SK-MEL-5 (cell line): ENCODE measurements around a stretch of chr18.

DNA sequence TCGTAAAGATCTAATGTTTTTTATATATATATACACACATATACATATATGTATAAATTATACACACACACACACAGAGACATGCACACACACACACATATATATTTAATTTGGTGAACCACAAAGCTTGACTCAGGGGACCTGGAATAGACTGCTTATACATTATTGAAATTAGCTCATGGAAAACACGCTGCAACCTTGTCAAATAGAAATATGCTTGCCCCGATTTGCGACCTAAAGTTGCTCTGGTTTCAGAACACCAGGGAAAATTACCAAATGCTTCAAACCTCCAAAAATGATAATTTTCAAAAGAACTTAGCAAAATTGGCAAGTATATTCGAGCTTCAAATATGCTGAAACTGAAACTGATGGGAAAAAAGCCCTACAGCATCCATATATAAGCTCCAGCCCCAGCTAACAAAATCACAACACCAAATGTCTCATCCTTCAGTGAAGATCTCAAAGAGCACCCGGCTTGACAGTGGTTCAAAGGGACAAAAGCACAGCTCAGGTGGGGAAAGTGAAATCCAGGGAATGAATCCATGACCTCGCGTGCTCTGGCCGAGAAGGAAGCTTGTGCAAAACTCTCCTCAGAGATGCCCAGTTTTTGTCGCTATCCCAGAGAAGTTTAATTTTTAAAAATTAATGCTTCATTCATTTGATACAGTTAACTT lies 370.7 kb downstream of the SOCS6 start:
RAMPAGE:
- cytosol, long total RNA, result no peak
- long total RNA, result no peak
- nucleus, long total RNA, result no peak

RAMPAGE:
- cytosol, long total RNA, result no peak
- long total RNA, result no peak
- nucleus, long total RNA, result no peak
Observed at GRCh38 chr18:73003312-73003772, 135.6 kb upstream of the NETO1 start.

DNA sequence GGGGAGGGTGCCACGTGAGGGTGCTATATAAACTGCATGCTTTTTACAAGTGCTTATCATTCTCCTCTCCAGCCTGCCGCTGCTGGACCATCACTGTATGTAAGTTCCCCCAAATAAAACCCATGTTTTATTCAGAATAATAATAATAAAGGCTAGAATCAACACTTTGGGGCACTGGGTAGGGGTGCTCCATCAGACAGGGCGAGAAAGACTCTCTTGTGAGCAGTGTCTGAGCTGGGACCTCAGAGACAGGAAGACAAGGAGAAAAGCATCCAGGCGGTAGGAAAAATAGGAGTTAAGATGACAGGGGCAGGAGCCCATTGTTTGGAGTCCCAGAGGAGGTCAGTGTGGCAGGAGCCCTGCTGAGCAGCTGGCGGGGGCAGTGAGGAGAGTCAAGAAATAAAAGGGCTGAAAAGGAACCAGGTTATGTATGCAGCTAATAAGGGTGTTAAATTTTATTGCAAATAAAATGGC lies 457.5 kb downstream of the FBXO15 start:
RAMPAGE:
- cytosol, long total RNA, result no peak
- long total RNA, result no peak
- nucleus, long total RNA, result no peak

RAMPAGE:
- cytosol, long total RNA, result no peak
- long total RNA, result no peak
- nucleus, long total RNA, result no peak
Observed at GRCh38 chr18:74197556-74198569, 49.5 kb downstream of the TIMM21 start.

DNA sequence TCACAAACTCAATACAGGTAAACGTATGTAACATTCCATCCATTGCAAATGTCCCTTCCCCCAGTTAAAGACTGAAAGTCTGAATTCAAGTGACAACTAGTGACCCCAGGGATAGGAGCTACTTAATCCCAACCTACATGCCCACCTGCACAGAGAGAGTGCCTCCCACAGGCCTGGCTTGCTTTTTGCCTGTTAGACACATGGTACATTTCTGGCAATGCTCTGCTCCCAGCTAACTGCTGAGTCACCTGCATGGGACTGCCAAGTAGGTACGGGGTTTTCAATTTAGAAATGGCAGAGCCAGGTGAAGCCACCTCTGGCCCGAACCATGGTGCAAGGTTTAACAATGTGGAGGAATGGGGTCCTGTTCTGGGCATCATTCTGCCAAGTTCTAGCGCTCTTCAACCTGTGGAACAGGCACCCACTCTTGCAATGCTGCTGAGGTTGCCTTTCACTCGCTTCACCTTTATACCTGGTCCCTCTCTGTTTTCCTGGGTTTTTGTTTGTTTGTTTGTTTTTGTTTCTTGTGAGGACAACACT lies 60.4 kb downstream of the CYB5A start:
RAMPAGE:
- cytosol, long total RNA, result no peak
- long total RNA, result no peak
- nucleus, long total RNA, result no peak

DNA sequence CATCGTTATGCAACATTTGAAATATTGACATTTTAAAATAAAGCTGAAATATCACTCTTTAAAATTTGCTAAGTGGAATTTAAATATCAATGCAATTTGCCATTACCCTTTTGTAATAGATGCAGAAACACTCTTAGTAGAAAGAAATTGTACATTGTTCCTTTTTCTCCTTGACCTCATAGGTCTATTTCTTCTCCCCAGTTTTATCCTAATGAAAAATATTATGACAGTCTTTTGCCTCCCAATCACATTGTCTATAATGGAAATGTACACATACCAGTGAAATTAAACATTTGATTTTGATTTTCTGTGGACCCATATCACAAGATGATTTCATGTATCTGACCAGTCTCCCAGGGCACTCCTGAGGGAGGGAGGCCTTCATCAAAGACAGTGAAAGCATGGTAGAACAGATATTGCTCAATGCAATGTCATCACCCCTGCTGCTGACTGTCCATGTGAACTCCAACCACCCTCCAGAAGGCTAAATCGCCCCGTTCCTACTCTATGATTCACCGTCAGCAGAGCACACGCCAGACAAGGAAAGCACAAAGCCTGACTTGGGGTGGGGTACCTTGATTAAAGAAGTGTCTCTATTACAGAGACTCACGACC lies 42.7 kb downstream of the CYB5A start:
RAMPAGE:
- cytosol, long total RNA, result no peak
- long total RNA, result no peak
- nucleus, long total RNA, result no peak

DNA sequence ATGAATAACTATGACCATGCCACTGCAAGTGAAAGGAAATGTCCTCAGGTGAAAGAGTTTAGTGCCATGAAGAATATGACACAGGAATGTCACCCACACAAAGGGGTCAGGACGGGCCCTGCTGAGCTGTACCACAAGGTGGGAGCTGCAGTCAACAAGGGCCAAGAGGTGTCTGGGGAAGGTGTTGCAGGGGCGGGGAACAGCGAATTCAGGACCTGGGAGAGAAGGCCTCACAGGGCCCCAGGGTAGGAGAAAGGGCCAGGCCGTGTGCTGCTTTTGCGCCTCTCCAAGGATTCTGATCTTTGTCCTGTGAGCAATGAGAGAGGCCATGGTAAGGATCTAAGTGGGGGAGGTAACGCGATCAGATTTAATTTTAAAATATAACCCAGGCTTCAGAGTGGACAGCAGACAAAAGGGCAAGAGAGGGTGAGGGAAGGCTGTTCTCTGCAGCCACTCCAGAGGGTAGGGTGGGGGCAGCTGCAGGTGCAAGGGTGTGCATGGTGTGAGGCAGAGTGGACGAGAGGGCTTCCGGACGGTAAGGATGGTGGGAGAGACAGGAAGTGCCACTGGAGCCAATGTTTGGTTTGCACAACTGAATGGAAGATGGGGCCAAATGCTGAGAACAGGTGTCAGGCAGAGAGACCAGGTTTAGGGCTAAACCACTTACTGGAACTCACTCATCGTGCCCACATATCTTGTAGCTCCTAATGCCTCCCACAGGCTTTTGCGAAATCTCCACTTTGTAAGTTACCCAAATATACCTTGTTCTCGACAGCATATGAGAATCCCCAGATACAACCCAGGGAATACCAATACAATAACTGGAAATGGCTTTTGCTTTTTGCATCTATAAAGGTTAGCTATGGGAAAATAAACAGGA lies 23.4 kb downstream of the CYB5A start:
RAMPAGE:
- cytosol, long total RNA, result no peak
- long total RNA, result no peak
- nucleus, long total RNA, result no peak

GRCh38 chr18:74288547-74289116 lies 3.1 kb downstream of the CYB5A start:
RAMPAGE:
- cytosol, long total RNA, result no peak
- long total RNA, result no peak
- nucleus, long total RNA, result no peak

DNA sequence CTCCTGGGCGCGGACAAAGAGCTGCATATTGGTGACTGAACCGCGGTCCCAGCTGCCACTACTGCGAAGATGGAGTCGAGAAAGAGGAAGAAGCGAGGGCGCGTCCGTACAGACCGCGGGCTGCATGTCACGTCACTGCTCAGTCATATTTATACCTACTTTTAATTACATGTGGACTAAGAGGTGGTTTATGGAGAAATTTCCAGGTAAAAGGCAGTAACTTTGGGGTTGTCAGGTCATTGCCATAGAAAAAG lies 66.9 kb downstream of the DIPK1C start:
RAMPAGE:
- cytosol, long total RNA, result no peak
- long total RNA, result no peak
- nucleus, long total RNA, result no peak

RAMPAGE:
- cytosol, long total RNA, result no peak
- long total RNA, result no peak
- nucleus, long total RNA, result no peak
Observed at GRCh38 chr18:74520861-74521231, 13.5 kb upstream of the CNDP1 start.

RAMPAGE:
- cytosol, long total RNA, result no peak
- long total RNA, result no peak
- nucleus, long total RNA, result no peak
Observed at GRCh38 chr18:75010151-75010861, 198.6 kb downstream of the PTGR3 start.

RAMPAGE:
- cytosol, long total RNA, result no peak
- long total RNA, result no peak
- nucleus, long total RNA, result no peak
Observed at GRCh38 chr18:75247558-75248568, 37.3 kb downstream of the TSHZ1 start.

DNA sequence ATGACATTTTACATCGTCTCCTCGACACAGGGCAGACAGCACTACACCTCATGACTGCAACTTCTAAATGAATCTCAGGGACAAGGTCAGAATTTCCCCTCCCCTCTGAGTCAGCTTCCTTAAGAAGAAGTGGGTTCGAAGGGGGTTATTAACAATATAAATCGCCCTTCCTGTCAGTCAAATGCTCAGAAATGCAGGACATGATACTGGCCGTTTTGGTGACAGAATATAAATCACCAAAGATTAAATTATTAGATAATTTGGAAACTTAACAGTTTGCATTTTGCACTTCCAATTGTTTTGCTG lies 57.2 kb downstream of the TSHZ1 start:
RAMPAGE:
- cytosol, long total RNA, result no peak
- long total RNA, result no peak
- nucleus, long total RNA, result no peak

RAMPAGE:
- cytosol, long total RNA, result no peak
- long total RNA, result no peak
- nucleus, long total RNA, result no peak
Observed at GRCh38 chr18:76130595-76131532, 364.2 kb downstream of the ZNF516 start.

DNA sequence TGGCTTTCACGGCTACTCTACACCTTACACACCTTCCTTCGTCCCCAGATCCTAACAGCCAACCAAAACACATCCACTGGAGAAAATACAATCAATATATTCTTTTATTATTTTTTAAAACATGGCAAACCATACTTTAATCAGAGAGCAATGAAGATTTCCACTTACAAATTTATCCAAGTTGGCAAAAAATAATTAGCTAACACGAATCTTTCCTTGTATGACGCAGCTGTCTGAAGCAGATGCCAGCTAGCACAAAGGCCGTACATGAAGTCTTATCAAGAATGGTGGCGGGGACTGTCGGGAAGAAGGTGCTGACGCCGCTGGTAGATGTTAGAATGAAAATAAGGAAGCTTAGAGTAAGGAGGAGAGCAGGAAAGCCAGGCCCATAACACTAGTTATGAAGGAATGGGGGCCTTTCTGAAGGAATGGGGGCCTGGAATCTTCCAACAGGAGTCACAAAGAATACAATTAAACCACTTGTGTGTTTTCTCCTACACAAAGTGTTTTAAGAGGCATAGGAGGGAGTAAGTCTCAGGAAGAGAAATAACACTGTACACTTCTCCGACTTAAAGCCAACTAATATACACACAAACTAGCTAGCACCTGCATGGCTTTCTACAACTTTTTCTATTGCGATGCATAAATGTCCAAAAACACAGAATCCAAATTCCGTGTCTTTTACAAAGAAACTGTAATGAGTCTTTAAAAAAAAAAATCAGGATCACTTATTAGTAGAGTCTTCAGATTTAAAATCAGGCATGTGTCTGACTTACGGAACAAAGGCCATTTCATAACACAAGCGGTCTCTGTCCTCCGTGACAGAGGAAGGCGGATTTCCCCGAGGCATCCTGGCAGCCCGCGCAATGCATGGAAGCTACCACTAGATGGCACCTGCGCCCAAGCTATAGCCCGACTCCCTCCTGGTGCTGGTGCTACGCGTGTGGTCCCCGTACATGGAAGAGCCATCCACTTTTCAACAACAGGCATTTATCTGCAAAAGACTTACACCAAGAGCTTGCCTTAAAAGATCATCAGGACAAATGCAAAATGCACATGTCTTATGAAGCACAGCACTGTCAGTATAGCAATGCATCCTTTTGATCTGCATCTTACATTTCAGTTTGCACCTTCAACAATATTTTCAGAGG lies 96.5 kb downstream of the ZNF516 start:
RAMPAGE:
- cytosol, long total RNA, result no peak
- long total RNA, result no peak
- nucleus, long total RNA, result no peak

RAMPAGE:
- cytosol, long total RNA, result no peak
- long total RNA, result no peak
- nucleus, long total RNA, result no peak
Observed at GRCh38 chr18:76493816-76494178, 1.2 kb downstream of the ZNF516 start.

DNA sequence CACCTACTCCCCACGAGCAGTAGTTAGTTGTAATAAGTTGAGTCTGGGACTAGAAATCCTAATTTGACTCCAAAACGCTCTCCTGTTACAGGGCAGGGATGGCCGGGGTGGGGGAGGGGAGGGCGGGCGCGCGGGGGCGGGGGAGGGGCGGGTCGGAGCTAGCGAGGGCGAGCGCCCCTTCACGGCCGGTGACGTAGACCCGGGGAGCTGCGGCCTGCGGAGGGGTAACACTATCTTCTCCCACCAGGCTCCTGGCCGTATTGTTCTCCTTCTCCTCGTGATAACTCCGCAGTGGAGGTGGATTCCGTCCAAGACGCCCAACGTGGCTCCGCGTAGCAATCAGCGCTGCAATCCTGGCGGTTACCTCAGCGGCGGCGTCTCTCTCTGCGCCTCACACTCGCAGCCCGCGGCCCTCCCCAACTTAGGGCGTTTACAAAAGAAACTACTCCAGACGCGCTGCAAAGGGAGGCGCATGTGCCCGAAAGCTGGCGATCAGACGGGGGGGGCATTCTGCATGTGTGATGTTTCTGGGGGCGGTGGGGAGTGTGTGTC lies 1.1 kb upstream of the ZNF516 start:
RAMPAGE:
- cytosol, long total RNA, result no peak
- long total RNA, result no peak
- nucleus, long total RNA, result no peak

DNA sequence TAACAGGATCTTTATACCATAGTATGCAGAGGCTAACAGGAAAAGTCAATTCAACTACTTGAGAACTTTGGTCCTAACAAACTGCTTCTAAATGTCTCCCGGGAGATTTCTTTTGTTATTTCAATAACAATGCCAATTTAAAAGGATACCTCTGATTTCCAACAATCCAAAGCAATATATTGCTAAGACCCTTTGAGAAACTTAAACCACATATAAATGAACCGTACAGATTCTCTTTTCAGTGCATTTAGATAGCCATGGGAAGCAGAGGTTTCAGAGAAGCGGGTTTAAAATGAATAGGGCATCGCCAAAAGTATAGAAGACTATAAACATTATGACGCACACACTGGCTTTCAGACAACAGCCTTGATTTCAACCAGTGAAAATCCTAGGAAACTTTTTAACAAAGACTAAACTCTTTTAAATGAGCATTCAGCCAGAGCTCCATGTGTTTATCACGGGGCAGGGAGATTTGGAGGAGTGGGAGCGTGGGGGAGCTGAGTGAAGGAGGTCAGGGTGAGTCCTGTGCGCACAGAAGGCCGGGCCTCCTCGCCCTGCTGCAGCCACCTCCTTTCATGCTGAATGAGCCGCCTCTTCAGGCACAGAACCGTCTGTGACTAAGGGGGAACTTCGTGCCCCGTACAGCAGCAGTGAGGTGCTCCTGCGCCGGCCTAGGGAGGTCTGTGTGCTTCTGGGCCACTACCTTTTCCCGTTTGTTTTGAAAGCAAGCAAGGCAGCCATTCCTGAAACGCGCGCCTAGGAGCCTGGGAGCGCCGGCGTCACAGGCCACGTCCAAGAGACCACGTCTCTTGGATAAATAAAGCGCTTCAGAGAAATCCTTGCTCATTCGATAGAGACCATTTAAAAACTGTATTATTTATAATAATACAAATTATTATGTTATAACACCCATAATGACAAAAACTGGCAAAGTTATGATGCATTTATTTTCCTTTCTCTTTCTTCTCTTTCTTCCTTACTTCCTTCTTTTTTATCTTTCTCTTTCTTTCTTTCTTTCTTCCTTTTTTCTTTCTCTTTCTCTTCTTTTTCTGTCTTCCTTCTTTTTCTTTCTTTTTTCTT lies 27.0 kb upstream of the ZNF516 start:
RAMPAGE:
- cytosol, long total RNA, result no peak
- long total RNA, result no peak
- nucleus, long total RNA, result no peak

DNA sequence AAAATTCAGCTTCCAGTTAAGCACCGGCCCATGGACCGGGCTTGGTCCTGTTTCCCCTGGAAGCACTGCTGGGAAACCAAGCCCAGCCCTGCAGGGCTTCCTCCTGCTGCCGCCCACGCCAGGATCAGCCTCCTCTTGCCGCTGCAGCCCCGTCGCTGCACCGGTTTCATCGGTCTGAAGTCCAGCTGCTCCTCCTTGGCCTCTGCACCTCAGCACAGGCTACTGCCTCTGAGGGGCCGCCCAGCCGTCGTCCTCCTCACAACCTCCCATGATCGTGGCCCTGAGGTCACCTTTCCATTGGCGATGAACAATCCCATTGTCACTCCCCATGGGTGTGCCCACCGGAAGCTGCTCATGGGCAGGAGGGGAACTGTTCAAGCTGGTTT lies 64.2 kb upstream of the ZNF516 start:
RAMPAGE:
- cytosol, long total RNA, result no peak
- long total RNA, result no peak
- nucleus, long total RNA, result no peak

RAMPAGE:
- cytosol, long total RNA, result no peak
- long total RNA, result no peak
- nucleus, long total RNA, result no peak
Observed at GRCh38 chr18:76621116-76622338, 126.5 kb upstream of the ZNF516 start.